Pericardium fibroblast (primary cell): ENCODE data around the genes ABLIM1 and ENO4.

- RAMPAGE, long total RNA = no peak
These were observed 91.2 kb upstream of the AFAP1L2 start for GRCh38 chr10:114495466-114495988.

- RAMPAGE, long total RNA = no peak
These were observed 111.2 kb upstream of the AFAP1L2 start for GRCh38 chr10:114515339-114515988.

DNA sequence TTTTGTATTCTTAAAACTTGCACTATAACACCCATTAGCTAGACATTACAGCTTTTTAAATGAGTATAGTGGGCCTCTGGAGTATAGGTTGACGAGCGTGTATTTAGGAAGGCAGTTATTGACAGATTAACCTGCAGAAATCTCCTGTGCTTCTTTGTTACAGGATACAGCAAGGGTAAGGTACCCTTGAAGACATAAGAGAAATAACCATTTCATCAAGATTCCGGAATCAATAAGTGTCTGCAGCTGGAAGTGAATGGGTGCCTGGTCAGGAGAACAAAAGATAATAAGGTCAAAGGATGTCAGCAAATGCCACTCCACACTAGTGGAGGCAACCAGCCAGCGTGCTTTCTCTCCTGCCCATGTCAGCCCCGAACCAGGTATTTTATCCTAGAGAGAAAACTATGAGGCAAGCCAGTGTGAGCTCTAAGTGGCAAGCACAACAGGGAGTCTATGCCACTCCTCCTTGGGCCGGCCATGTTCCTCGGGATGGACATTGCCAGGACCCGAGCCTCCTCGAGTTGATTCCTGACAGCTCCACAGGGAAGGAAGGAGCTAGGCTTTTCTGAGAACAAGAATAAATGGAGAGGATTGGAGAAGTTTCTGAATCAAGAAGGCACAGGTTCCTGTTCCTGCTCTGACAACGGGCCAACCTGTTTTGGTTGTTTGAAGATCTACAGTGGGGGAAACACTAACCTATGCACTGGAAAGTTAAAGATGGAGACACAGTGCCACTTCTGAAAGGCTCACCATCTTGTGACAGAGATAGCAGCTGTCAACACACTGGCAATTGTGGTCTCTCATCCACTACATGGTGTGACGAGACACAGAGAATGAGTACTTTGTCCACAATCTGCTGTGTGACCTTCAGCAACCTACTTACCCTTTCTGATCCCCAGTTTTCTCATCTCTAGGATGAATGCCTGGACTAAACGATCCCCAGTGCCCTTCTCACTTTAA is 29.0 kb downstream of the ABLIM1 start:
- RAMPAGE, long total RNA = no peak

DNA sequence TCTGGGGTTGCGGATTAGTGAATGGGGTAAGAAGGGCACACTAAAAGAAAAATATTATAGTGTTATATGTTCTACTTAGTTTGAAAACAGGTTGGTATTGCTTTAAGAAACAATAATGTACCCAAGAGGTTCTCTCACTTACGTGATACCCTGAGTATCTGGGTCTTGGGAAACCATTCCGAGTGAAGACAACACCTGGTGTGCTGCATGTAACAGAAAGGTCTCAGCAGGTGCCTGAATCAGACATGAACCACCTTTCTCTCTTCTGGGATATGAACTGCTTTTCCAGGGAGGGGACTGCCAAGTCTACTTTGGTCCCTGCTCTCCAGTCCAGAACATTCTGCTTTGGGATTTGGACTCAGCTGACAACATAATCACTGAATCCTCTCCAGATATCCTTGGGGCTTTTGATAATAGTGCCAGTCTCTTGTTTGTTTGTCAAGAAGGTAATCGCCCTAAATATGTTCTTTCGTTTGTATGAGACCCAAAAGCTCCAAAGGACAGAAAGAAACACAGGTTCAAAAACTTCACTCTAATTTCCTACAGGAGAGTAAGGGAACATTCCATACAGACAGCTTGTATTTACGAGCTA is 5.7 kb downstream of the ABLIM1 start:
- RAMPAGE, long total RNA = no peak

DNA sequence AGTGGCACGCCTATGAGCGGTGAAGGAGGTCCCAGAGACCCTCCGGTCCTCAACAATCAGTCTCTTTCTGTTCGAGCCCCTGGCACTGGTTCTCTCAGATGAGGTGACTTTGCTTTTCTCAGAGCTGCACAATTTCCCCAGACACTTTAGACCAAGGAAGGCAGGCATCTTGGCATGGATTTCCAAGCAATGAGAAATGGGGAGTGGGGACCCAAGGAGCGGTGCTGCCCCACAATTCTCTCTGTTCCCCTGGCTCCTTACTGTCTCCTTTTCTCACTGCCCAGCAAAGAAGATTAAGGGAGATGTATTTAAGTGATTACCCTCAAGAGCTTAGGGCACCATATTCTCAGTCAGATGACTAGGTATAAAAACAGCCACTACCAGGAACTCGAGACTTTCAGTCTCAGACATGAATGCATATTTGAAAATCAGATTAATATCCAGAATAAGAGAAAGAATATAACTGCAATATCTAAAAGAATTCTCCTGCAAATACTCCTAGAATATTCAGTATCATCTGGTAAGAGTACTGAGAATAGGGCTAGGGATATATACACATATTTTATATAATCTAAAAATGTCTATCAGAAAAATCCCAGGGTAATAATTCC is at the start of gene ABLIM1:
TSS of gene ABLIM1 (minus strand) at position 243 of the 611 bp plus-strand sequence.
- RAMPAGE, long total RNA = no peak

DNA sequence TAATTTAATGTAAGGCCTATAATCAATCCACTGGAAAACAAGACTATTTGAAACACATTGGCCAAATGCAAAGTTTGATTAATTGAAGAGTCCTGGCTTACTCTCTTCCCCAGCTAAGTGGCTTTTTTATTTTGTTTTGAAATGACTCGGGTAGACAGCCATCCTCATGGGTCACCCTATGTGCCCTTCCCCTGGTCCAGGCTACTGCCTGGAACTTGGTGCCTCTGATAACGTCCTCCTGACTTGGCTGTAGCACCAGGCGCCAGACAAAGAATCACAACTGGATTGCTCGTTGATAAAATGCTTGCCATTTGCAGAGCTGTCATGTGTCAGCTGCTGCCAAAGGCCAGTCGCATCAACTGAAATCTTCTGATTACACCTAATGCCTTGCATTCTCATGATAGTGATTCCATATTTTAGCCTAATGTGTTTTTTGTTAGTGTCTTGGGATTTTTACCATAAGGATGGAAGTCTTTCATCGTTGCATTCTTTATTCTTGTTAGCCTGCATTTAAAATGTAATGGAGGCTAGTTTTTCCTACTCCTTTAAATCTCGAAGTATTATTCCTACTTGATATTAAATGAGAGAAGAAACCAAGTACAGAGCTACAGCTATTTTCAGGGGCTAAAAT is 27.4 kb upstream of the ABLIM1 start:
- RAMPAGE, long total RNA = no peak

DNA sequence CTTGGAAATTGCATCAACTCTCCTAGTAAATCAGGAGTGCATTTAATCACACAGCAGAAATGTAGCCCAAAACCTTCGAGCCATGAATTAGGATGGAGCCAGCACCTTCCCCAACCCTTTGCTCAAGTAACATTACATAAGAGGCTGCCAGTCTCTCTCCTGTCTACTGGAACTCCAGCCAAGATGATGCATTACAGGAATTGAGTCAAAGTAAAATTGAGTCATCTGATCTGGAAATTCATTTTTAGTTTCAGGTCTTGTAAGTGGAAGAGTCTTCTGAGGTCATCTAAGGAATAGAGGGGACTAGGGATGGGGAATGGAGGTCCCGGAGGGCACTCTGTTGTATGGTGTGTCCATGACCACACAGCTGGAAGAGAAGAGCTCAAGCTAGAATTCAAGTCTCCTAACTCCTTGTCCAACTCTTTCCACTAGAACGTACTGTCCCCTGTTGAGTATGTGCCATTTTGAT is 69.6 kb upstream of the FHIP2A start:
- RAMPAGE, long total RNA = no peak

DNA sequence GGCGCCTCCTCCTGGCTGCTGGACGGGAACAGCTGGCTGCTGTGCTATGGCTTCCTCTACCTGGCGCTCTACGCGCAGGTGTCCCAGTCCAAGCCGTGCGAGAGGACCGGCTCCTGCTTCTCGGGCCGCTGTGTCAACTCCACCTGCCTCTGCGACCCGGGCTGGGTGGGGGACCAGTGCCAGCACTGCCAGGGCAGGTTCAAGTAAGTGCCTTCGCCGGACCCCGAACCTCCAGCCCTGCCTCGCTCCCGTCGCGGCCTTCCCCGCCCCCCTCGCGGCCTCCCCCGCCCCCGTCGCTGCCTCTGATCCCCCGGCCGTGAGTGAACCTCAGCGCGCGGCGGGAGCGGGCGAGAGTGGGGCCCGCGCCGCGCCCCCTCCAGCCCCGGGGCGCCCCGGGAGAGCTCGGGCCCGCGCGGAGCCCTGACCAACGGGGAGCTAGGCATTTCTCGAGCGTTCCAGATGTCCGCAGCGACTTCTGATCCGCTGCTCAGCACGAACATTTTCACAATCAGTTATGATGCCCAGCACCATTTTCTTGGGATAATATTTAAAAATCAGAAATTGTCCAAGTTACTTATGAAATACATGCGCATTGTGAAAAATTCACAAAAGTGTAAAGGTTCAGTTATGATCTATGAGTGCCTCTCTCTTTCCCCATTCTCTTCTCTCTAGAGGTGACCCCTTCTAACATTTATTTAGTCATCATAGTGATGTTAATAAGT is 837 bp downstream of the ATRNL1 start:
- RAMPAGE, long total RNA = no peak

GRCh38 chr10:116210818-116211503 is 62.0 kb downstream of the GFRA1 start:
- RAMPAGE, long total RNA = no peak

GRCh38 chr10:116324628-116325273 is 503 bp downstream of the CCDC172 start:
- RAMPAGE, long total RNA = no peak

DNA sequence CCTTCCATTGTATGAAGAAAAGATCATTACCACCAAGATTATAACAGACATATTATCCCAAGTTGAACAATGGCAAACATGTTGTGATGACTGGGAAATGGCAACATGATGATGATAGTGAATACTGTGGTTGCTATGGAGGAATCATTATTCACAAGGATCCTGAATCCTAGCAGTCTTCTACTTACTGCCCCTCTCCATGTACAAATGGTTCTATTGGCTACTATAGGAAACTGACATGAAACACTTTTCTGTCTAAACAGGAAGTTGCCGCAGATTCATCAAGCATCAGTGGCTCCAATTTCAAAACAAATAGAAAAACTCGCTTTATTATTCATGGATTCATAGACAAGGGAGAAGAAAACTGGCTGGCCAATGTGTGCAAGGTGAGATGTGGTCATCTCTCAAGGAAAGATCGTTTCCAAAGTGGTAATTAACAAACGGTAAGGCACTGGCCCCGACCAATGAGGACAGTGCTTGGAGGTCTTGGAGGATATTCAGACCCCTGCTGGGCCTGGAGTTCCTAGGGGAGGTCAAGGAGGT is 2.4 kb downstream of the PNLIP start:
- RAMPAGE, long total RNA = no peak

DNA sequence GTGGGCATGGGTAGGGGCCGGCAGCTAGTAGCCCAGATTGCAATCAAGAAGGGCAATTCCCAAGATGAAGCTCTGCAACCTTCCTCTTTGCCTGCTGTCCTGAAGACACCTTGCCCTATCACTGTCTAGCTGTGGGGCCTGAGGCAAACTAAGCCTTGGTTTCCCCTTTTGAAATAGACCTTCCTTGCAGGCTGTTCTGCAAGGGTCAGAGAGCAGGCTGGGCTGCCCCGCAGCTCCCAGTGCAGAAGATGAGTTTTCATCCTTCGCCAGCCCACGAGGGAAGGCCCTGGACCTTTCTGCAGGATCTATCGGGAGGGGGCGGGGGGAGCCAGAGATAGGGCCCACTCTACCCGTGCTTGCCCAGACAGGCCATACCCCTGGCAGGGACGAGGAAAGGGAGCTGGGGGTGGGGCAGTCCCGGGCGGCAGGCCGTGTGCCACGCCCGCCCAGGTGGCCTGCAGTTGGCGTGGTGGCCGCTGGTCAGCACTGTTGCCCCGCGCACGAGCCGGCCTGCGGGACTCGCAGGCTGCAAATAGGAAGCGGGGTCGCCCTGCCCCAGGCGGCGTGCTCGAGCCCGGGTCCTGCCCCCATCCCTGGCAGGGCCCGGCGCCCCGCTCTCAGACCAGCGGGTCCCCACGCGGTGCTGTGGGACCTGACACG is 36.5 kb downstream of the PNLIPRP1 start:
- RAMPAGE, long total RNA = no peak

- RAMPAGE, long total RNA = no peak
These were observed 387 bp upstream of the ENO4 start for GRCh38 chr10:116848881-116849342.

- RAMPAGE, long total RNA = no peak
These were observed at the start of gene ENO4 for GRCh38 chr10:116849343-116850066. Gene ENO4, plus strand, starts transcription at chr10:116849499.

- RAMPAGE, long total RNA = no peak
These were observed 724 bp downstream of the SLC18A2 start for GRCh38 chr10:117241543-117242132.

DNA sequence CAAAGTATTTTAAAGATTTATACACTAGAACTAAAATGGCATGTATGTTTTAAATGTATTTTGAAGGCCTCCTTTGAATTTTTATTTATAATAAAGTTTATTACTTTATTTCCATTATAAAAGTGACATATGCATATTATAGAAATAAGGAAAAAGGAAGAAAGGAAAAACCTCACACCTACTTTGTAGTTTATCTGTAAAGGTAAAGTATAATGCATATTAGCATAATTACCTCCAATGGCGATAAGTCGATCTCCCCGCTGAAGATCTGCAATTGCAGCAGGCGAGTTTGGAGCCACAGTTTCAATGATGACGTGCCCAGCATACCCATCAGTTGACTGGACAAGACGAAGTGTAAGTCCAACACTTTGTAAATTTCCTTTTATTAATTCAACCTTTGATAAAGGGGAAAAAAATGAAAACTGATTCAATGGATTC is 49.1 kb downstream of the SLC18A2 start:
- RAMPAGE, long total RNA = no peak

GRCh38 chr10:117361235-117361950 is 13.8 kb downstream of the PDZD8 start:
- RAMPAGE, long total RNA = no peak

DNA sequence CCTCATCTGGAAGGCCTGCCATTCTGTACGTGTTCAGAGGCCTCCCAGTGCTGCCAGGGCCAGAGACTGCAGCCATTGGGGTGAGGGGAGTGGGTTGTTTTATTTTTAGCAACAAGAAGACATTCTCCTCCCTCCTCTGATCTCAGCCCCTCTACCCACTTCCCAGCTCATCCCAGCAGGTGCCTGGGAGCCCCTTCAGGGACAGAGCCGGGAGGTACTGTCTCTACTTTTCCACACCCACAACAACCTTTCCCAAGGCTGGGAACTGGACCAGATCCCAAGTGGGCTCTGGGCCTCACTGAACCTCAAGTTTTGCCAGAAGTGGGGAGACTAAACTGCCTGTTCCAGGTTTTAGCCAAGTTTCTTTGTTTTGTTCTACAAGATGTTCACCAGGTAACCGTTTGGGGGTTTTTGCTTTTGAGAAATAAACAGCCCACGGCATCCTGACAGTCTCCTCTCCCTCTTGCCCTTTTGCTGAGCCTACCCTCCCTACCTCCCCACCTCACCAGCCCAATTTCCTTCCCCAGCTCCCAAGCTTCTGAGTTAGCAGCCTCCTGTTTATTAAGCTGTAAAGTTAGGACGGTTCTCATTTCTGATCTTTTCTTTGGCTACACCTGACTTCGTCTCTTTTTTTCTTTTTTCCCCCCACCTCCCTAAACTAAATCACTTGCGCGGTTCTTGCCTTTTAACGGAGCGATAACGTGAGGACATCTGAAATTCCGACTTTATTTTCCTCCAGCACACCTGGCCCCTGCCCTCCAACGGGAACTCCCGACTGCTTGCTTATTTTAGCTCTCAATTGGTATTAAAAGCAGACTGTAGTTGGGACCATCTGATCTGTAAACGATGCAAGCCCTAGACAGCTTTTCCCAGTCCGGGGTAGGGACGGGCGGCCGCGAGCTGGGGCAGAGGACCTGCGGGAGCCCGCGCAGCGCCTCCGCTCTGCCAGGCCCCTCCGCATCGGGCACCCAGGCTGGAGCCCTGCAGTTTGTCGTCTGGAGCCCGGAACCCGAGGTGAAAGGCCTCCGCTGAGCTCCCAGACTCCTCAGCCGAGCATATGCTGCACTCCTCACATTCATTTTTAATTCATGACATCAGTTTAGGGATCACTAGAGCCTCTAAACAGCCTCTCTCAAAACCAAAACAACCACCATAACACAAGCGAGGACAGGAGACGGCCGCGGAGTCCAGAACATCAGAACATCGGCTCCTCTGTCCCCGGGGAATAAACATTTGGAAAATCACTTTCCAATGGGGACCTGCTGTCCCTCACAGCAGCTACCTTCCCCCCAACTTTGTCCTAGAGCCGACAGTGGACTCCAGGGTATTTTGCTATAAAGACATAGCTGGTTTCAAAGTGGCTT is 10.2 kb upstream of the EMX2 start:
- RAMPAGE, long total RNA = no peak

- RAMPAGE, long total RNA = no peak
These were observed 66.7 kb downstream of the EMX2 start for GRCh38 chr10:117609089-117609840.

DNA sequence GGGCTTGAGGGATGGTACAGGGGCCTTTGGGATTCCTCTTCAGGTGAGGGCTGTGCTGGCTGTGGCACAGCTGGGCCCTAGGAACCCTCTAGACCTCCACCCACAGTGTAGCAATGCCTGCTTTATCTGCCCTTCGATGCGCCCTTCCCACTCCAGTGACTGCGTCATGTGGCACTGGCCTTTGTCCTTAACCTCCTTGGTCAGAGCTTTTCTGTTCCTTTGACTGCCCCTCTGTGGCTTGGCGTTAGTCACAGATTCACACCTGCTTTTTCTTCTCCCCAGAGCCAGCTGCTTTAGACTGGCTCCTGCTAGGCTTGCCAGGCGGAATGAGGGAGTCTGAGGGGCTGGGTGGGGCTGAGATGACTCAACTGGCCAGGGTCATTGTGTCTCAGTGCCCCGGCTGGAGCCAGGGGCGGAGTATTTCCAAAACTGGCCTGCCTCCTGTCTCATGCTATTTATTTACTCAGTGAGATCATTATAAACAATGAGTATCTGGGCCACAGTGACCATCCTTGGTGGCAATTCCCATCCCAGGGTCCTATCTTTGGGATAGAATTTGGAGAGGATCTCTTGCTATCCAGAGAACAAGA is 194.1 kb downstream of the EMX2 start:
- RAMPAGE, long total RNA = no peak